A673 (cell line): ENCODE measurements around the gene GDF7.

DNA sequence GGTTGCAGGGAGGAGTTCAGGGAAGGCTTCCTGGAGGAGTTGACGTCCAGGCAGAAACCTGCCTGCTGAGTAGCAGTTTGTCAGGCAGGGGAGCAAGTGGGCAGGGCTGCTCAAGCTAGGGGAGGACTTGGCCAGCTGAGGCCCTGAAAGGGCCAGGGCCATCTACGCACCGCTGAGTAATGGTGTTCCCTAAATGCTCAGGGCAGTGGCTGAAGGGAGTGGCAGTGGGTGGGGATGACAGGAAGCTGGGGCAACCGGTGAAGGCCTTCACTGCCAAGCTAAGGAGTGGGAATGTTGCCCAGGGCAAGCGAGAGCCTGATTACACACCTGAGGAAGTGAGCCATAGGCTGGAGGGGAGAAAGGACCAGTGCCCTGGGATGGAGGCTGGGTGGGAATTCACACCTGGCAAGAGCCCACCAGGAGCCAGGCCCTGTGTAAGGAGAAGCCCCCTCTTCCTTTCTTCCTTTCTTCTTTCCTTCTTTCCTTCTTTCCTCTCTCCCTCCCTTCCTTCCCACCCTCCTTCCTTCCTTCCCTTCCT is 11.1 kb upstream of the SDC1 start:
- PRO-cap = no peak

DNA sequence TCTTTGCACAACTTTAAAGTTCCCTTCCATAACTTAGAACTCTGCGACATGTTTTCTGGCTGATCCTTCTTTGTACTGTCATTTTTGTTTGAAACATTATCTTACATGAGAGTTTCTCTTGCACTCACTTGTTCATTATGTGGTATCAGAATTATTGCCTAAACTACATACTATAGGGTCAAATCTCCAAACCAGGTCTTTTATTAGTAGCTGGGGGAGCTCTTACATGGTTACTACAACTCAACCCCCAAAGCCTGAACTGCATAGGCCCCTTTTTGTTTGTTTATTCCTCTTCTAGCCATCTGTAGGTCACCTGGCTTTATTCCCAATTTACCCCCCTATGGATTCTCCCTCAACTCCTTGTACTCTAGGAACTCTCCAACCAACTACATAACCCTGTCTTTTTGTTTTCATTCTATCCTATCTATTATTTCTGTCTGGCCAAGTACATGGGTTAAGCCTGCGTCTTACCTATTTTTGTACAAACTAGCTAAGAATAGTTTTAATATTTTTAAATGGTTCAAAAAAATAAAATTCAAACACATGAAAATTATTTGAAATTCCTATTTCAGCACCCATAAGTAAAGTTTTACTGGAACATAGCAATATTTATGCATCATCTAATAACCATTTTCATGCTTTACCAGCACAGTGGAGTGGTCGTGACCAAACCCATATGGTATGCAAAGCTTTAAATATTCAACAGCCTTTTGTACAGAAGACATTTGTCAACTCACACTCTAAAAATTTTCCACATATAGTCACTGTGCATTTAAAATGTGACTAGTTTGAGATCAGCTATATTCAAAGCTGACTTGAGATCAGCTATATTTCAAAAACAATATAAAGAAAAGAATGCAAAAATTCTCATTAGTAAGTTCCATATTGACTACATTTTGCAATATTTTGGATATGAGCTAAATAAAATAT is 46.5 kb downstream of the PUM2 start:
- PRO-cap = unidirectional peak, plus-strand start at position 783 of the sequence

DNA sequence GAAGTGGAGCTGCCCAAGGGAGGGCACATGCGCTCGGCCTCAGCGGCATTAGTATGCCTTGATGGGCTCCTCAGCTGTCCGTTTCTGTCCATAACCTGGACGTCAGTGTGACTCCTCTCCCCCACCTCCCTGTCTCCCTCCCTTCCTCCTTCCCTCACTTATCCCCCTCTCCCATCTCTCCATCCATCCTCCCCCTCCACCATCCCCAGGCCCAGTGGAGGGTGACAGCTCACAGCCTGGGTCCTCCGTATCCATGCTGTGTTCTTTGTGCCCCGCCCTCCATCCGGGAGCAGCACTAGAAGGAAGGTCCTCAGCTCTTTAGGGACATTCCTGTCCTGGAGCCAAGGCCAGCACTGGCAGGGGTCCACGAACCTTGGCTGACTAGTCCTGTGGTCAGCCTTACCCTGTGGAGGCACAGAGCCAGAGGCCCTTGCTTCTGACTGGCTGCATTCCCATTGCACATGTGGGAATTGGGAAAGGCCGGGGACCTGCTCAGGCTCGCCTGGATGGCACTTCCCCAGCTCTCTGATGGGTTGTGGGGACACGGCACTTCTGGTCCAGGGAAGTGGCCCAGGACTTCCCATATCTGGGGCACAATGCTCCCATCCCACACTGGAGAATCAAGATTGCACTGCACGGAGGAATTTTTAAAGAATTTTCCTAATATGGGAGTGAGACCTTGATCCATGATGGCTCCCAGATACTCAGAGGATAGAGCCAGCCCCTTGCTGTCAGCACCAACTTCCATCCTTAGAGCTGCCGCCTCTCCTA is 24.9 kb upstream of the RHOB start:
- PRO-cap = no peak

DNA sequence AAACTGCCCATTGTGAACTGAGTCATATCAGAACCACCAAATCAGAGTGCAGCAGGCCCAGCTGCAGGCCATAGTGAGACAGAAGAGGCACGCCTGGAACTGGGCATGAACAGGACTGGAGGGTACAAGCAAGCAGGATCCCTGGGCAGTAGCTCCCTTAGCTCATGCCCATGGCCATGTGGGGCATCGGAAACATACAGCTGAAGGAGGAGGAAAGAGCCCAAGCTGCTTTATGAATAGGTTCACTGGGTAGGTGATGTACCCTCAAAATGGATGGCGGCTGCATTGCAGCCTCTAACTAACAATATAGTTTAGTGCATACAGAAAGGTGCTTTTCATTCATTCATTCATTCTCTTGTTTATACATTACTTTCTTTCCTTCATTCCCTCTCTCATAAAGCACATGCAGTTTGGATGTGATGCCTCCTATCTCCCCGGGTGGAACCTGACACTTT is 18.6 kb upstream of the RHOB start:
- PRO-cap = no peak

DNA sequence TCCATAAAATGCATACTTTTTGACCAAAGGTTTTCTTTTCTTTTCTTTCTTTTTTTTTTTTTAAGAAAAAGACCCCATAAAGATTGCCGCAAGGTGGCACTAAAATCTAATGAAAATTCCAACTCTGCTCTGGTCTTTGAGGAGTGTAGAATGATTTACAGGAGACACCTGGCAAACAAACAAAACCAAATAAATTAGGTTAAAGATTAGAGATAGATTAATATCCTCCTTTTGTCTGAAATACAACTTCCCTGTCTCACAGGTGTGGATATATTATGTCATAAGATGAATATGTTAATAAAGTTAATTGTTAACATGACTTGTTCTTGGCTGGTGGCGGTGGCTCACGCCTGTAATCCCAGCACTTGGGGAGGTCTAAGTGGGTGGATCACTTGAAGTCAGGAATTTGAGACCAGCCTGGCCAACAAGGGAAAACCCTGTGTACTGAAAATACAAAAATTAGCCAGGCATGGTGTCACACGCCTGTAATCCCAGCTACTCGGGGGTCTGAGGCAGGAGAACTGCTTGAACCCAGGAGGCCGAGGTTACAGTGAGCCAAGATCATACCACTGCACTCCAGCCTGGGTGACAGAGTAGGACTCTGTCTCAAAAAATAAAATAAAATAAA is 3.5 kb upstream of the RHOB start:
- PRO-cap = no peak

- PRO-cap = no peak
Measured at GRCh38 chr2:20444209-20444568, 2.7 kb upstream of the RHOB start.

DNA sequence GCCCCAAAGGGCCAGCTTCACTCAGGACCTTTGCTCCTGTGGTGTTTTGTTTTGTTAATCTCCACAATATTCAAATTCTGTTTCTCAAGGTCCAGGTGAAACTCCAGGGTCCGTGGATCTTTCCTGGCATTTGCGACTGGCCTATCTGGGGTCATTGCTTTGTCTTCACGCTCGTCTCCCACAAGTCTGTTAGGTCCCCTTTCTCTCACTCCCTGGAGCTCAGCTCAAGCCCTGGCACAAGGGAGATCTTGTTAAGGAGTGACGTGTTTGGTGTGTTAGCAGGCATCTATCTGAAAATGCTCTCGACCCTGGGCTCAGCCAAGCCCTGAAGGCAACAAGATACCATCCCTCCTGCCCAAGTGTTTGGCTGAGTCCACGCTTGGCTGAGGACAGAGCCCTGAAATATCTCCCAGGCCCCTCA is 91.3 kb downstream of the RHOB start:
- PRO-cap = no peak

DNA sequence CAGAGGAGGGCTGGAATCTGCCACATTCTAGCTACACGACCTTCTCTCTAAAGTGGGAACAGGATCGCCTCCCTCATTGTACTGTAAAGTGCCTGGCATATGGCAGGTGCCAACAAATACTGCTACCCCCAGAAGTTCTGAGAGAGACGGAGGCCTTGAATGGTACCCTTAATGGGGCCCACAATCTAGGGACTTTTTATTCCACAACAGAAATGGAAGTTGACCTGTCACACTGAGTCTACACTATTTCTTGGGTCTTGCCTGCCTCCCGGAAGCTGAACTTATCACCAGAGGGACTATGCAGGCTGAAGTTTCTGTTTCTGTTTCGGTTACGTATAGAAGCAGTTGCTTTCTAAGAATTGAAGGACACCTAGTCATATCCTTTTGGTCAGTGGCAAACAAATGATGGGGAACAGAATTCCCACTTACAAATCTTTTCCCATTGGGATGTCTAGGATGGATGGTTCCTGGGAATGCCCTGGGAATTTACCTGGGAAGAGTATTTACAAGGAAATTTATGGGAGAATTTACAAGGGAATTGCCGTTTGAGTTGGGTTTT is 74.3 kb downstream of the HS1BP3 start:
- PRO-cap = no peak

DNA sequence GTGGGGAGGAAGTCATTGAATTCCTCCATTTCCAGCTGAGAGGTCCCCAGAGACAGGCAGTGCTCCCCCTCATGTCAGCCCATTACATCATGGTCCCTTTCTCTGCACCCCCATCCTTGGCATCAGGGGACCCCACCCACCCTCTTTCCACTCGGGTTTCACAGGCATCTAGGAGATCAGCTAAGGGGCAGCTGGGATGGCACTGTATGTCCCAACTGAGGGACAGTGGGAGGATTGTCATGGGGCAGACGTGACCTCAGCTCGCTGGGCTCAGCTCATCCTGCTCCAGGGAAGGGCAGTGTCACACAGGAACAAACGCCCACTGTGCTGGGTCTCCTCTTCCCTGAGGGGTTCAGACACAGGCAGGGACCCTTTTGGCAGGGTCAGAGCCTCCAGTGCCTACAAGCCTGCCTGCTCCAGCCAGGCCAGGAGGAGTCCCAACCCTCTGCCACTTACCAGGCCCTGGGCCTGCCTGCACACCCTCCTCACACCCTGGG is 68.3 kb downstream of the HS1BP3 start:
- PRO-cap = no peak

DNA sequence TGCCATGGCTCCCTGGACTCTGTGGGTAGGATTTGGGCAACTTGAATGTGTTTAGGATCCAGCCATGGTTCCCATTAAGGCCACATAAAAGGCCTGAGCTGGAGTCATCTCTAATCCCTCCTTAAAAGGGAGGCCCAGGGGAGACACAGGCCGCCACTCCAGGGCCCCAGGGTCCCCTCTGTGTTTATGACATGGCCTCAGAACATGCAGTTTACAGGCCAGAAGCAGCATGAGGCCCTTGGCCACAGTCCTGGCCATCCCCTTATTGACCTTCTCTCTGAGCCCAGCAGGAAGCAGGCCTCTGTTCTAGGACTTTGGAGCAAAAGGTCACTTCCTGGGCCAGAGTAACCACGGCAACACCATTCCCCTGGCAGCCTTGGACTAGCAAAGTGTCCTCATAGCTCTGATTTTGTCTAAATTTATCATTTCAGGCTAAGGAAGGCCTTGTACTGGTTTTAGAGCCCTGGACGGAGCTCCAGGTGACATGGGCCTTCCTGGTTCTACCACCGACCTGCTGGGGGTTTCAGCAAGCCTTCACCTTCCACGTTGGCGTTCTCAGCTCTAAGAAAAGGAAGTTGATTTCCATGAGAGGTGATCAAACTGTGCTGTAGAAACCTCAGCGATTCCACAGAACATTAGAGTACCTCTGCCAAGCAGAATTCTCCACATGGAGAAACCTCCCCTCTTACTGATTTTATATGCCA is 53.8 kb downstream of the HS1BP3 start:
- PRO-cap = no peak

DNA sequence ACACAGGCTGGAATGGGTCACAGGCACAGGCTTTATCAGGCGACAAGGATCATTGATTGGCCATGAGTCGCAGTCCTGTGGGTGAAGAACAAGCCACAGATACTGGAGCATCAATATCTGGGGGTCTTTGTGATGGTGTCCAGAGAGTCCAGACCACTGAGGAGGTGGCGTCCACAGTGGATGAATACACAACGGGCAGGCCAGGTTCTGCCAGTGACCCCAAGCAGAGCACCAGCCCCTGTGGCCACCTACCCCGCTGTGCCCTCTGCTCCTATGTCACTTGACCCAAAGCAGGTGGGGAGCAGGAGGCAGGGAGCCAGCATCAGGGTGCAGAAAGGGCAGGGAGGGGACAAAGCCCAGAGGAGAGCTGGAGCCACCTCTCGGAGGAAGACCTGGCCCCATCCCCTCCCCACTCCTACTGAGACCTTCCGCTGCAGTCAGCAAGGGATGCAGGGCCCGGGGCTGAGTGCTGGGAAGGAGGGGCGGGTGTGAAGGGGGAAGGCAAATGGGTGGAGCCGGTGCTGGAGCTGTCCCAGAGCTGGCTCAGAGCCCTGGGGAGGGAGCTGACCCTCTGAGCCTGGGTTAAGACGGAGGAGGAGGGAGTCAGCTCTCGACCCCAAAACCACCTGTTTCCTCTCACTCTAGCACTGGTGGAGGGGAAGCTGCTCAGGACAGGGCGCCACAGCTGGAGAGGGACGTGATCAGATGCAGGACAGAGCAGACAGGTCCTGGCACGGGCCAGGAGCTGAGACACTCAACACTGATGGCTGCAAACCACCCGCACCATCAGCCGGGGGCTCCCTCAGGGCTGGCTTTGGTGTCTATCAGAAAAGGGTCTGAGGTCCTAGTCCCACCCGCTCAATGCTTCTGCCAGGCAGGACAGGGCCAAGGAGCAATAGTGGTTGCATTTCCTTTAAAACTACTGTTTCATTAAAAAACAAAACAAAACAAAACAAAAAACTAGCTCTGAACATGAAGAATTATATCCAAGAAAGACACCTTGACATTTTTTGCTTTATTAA is 33.8 kb downstream of the HS1BP3 start:
- PRO-cap = no peak

- PRO-cap = no peak
Measured at GRCh38 chr2:20625478-20625903, 25.4 kb downstream of the HS1BP3 start.

DNA sequence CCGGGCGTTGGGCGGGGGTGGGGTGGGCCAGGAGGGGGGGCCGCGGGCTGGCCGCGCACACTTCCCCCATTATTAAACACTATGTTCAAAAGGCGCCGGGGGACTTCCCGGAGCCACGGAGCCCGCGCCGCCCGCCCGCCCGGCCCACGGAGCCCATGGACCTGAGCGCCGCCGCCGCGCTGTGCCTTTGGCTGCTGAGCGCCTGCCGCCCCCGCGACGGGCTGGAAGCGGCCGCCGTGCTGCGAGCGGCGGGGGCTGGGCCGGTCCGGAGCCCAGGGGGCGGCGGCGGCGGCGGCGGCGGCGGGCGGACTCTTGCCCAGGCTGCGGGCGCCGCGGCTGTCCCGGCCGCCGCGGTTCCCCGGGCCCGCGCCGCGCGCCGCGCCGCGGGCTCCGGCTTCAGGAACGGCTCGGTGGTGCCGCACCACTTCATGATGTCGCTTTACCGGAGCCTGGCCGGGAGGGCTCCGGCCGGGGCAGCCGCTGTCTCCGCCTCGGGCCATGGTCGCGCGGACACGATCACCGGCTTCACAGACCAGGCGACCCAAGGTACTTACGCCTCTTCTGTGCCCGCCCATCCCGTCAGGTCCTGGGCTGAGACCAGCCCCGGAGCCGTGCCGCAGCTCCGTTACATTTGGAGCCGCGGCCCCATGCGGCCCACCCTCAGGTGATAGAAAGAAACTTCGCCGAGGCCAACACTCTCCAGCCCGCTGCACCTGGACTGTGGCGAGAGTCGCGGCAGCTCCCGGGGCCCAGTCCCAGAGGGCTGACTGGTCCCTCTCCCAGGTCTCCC is at the start of gene GDF7:
Gene GDF7 (plus strand): TSS at position 60 of the 790 bp plus-strand sequence.
- PRO-cap = no peak

GRCh38 chr2:20667875-20668248 is 918 bp downstream of the GDF7 start:
- PRO-cap = no peak

DNA sequence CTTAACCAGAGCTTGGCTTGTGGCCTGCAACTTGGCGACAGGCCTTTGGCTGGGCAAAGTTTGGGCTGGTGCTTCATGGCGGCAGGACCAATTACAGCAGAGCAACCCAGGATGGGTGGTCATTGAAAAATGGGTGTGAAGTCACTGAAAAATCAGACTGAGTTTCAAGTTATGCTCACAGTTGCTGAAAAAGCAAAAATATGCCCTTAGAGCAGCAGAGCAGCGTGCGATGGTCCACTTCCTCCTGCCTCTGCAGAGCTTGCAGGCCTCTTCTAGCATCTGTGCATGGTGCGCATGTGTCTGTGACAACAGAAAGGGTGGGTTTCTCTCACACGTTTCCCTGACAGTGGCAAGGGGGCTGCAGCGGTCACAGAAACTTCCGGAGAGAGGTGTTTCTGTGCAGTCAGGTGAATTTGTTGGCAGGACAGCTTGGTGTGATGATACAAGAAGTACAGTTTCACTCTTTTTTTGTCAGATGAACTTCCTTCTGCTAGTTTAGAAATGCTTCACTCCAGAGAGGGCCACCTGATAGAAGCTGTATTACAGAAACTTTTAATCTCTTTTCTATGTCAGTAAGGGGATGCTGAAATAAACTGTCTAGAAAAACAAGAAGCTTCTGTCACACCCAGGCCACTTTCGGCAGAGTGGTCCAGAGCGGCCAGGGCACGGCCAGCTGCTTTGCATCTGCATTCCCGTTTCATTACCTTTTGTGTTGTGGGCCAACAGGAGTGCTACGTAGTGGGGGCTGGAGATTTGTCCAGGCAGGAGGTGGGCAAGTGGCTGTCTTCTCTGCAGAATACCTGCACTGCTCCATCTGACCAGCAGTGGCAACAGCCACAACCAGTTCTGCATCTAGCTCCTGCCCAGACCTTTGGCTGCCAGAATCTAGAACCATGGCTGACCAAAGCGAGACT is 10.0 kb downstream of the GDF7 start:
- PRO-cap = no peak

DNA sequence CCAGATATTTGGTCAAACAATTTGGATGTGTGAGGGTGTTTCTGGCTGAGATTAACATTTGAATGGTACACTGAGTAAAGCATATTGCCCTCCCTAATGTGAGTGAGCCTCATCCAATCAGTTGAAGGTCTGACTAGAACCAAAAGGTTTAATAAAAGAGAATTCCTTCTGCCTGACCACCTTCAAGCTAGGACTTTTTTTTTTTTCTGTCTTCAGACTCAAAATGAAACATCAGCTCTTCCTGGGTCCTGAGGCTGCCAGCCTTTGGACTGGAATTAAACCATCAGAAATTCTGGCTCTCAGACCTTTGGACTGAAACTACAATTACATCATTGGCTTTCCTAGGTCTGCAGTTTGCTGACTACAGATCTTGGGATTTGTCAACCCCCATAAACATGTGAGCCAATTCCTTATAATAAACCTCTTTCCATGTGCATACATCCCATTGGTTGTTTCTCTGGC is 65.3 kb downstream of the LDAH start:
- PRO-cap = no peak

GRCh38 chr2:21040309-21041303 is 3.3 kb downstream of the APOB start:
- PRO-cap = no peak

- PRO-cap = no peak
Measured at GRCh38 chr2:21042748-21043494, 952 bp downstream of the APOB start.

DNA sequence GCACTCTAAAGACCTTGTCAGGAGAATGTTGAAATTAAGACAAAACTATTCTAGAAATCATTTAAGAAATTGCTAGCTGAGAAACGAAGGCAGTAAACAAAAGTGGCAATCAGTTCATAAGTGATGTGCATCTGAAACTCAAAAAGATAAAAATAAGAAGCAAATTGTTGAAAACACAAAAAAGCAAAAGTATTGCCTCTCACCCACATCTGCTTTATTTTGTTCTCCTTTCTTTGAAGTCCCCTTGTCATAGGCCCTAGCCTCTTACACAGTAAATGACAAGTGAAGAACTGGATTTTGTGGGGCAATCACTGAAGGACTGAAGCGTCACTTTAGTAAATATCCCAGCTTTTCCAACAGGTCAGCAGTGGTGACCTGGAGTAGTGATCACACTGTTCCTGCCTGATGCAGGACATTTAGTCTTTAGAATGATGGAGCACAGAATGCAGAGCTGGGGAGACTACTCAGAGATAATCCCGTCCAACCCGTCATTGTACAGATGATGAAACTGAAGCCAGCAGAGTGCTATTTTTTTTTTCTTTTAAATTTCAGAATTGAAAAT is 28.1 kb upstream of the TDRD15 start:
- PRO-cap = no peak

DNA sequence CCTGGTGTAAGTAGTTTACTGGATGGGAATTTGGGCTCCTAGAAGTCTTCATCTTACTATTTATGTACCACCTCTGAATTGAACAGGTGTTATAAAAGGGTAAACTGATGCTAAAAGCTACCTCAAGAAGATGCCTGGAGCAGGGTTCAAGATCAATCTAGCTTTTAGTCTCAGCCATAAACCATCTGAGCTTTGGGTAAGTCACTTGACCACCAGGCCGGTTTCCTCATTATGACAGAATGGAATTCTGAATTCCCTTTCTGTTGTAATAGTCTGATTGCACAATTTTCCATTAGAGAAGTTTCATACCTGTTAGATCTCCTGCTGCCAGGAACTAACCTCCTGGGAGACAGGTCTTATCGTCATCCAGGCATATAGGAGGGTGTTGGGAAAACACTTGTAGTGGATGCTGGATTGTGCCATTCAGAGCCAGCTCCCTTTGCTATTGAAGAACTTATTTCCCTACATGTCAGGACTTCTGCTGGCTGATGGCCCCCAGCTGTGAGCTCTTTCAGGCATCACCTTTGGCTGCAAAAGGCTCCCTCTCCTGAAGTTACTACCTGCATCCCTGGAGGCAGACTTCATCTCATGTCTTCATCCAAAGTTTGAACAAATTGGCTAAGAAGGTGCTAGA is 272.5 kb downstream of the TDRD15 start:
- PRO-cap = no peak